ENCODE results near the genes GRM5, TAF1D, C11orf97, FUT4 and ENDOD1.

- PRO-cap, result no peak
These were observed 11.7 kb downstream of the PRSS23 start for GRCh38 chr11:86812077-86812316.

GRCh38 chr11:87302838-87303180 lies 265.1 kb downstream of the TMEM135 start:
- PRO-cap, result no peak

- PRO-cap, result no peak
These were observed at the start of gene GRM5 for GRCh38 chr11:89065564-89066296. TSS of gene GRM5 (minus strand) at chr11:89065982.

DNA sequence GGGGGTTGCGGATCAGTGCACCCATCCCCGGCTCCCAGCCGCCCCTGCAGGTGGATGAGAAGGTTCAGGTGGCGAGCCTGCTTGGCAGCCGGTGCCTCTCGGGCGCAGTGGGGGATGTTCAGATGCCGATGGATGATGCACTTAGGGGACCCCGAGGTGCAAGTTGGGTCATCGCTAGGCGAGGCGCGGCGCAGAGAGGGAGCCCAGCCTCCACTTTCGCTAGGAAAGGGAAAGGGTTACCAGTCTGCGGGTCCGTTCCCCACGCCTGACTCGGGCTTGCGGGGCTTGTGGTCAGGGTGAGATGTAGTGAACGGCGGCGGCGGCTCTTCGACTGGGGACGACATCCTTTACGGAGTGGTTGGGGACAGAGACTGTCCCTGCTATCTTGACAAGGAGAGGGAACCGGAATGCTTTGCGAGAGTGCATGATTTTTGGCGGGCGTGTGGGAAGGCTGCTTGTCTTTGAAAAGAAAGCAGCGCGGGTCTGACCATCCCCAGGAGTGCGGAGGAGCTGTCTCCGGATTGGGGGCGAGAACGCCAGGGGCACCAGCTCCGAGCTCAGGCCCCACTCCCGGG lies 950 bp downstream of the FAT3 start:
- PRO-cap, result no peak

DNA sequence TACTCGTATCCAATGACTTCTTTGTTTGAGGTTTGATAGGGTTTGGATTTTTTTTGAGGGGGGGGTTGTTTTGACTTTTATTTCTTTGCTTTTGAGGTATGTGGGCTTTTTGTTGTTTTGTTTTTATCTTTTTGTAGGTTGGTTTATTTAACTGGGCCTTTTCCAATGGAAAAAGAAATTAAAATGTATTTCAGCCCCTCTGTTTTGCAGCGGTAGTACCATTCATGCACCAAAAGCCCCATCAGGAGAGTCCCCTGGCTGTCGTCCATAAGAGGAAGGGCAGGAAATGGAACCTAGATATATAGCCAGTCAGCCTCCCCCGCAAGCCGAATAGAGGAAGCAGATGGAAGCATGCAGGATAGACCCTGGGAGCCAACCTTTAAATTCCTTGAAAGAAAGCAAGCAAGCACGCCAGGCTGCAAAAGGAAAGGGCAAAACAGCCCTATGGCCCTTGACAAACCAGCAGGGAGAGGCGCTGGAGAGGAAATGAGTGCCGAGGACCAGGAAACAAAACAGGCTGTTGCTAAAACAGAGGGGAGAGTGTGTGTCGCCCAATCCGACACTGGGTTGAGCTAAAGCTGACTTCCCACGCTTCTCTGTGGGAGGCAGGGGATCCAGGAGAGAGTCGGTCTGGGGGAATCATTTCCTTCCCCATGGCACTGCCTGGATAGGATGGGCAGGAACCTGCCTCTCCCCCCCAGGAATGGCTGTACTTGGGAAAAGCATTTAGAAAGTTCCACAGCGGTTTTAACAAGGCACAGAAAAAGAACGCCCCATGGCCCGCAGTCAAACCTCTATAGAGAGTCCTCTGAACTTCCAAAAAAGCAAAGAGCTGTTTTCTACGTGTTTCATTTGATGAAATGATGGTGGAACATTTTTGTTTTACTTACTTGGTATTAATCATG lies 203.5 kb upstream of the MTNR1B start:
- PRO-cap, result no peak

- PRO-cap, result no peak
These were observed 20.8 kb downstream of the SLC36A4 start for GRCh38 chr11:93176821-93177548.

DNA sequence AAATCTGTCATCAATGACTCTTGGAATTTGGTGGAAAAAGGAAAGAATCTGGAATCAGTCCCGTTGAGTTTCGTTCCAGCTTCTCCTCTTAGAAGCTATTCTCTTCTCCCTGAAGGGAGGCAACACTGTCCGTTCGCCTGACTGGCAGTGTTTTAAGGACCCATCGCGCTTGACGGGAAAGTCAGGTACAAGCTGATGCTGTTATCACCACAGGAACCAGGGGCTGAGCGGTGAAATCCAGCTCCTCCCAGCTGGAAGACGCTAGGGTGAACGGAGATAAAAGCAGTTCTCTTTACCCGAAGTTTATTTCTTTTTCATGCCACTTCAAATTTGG lies 667 bp upstream of the DEUP1 start:
- PRO-cap, result no peak

- PRO-cap, result no peak
These were observed 6.1 kb downstream of the SMCO4 start for GRCh38 chr11:93537032-93537466.

DNA sequence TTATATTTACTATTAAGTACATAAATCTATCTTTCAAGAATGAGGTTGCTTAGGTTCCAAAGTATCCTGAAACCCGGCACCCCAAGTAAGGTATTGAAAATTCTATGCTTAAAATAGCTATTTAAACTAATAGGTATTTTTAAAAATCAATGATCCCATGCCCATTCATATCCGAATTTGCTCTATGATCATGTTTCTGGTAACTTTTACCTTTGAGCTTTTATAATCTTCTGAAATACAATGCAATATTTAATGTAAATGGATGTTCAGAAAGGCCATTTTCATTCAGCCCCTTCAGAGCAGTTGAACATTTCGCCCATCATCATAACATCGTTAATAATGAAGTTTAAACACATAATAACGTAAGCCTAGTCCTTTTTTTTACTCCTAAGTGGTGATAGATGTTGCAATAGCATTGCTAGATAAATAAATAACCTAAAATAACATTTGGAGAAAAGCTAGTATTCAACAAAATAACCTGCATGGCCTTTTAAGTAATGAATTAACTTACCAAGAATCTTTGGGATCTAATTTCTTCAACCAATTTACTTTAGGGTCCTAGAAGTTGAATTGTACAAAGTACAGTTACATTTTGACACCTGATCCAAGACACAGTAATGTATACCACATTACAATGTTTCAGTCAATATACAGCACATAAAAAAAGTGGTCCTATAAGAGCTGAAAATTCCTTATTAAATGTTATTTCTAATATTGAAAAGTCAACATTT lies 9.9 kb downstream of the TAF1D start:
- PRO-cap, result no peak

DNA sequence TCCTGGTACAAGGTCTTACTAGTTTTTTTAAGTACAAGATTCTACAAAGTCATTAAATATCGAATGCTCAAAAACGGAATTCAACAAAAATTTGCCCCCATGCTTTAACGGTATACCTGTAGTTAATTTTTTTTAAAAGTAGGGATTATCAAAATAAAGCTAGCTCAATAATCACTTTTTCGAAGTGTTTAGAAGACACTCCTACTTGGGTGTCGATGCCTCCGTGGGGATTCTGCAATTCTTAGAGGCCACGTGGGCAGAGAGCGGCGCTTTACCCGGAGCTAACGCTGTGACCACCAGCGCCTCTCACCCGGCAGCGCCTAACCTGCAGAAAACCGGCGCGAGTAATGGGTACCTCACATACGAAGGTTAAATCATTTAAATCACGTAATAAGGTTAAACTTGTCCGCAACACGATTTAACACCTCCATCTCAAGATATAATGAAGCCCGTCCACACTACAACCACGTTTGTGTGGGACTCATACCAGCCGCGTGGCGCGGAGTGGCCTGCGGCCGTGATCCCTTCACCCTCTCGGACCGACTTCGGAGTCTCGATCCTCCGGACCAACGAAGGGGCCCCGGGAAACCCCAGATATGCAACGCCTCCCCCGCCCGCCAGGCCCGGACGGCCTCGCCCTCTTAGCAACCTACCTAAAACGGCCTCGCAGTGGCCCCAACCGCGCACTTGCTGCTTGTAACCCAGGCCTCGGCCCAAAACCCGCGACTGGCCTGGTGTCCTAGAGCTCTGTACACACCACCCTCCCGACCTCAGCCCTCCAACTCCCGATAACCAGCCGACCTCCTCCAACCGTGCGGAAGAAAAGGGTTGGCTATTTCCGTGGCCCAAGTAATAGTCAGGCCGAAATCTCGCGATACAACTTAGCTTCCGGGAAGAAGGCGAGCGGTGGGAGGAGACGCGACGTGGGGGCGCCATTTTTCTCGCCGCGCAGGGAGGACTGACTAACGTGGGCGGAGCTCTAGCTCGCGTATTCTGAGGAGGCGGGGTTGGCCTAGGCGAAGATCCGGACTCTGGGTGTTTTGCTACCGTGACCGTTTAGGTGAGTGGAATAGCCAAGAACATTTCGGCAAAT lies at the start of gene TAF1D:
TAF1D (minus strand) TSS at position 827 of the 1,093 bp plus-strand sequence.
- PRO-cap, result bidirectional peak, plus-strand start at position 994 of the sequence, minus-strand start at position 826 of the sequence

GRCh38 chr11:94129654-94129795 lies 884 bp downstream of the PANX1 start:
- PRO-cap, result no peak

DNA sequence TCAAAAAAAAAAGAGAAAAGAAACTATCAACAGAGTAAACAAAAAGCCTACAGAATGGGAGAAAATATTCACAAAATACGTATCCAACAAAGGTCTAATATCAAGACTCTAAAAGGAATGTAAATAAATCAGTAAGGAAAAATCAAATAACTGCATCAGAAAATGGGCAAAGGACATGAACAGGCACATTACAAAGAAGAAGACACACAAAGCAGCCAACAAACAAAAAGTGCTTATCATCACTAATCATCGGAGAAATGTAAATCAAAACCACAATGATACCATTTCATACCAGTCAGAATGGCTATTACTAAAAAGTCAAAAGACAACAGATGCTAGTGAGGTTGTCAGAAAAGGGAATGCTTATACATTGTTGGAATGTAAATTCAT lies 27.6 kb upstream of the GPR83 start:
- PRO-cap, result no peak

GRCh38 chr11:94512237-94512968 lies at the start of gene C11orf97:
TSS of gene C11orf97 (plus strand) at chr11:94512461.
- PRO-cap, result no peak

DNA sequence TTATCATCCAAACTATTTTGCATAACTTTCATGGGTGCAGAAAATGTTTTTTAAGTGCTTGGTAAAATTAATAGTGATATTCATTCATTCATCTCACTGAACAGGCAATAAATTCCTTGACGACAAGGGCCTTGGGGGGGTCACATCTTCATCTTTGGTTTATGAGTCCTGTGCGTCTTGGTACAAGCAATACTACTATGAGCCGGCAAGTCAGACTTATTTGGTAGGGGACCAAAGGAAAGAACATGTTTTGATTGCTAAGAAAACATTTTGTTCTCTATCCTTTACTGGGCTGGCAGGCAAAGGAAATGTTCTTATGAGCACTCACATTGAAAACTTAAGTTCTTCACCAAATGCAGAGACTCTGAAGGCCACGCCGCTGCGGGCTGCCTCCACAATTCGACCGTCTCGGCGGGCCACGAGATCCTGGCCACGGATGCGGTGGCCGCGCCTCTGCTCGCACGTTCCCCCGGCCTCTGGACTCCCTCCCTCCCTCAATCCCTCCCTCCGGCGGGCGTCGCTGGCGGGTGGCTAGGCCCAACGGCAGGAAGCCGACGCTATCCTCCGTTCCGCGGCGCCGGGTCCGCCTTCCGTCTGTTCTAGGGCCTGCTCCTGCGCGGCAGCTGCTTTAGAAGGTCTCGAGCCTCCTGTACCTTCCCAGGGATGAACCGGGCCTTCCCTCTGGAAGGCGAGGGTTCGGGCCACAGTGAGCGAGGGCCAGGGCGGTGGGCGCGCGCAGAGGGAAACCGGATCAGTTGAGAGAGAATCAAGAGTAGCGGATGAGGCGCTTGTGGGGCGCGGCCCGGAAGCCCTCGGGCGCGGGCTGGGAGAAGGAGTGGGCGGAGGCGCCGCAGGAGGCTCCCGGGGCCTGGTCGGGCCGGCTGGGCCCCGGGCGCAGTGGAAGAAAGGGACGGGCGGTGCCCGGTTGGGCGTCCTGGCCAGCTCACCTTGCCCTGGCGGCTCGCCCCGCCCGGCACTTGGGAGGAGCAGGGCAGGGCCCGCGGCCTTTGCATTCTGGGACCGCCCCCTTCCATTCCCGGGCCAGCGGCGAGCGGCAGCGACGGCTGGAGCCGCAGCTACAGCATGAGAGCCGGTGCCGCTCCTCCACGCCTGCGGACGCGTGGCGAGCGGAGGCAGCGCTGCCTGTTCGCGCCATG lies at the start of gene FUT4:
FUT4 (plus strand) TSS at position 567 of the 1,157 bp plus-strand sequence.
- PRO-cap, result bidirectional peak, plus-strand start at position 567 of the sequence, minus-strand start at position 455 of the sequence; unidirectional peak, minus-strand start at position 950 of the sequence; unidirectional peak, minus-strand start at position 979 of the sequence

GRCh38 chr11:94544512-94544730 lies 700 bp downstream of the FUT4 start:
- PRO-cap, result no peak

- PRO-cap, result no peak
These were observed 10.3 kb downstream of the AMOTL1 start for GRCh38 chr11:94778367-94778985.

DNA sequence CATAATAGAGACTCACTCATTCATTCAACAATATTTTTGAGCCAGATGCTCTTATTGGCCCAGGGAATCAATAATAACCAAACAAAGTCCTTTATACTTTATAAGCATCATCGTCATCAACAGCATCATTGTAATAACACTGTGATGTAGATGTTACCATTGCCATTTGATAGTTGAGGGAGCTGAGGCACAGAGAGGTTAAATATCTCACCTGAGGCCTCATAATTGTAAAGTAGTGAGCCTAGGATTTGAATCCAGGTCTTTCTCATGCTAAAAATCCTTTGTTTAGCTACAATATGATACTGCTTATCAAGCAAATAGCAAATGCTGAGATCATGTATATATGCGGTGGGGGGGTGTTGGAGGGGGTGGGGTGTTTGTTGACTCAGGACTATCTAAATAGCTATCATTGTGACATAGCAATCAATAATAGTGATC lies 79.3 kb downstream of the AMOTL1 start:
- PRO-cap, result no peak

- PRO-cap, result no peak
These were observed 12.2 kb downstream of the KDM4E start for GRCh38 chr11:95037300-95037712.

DNA sequence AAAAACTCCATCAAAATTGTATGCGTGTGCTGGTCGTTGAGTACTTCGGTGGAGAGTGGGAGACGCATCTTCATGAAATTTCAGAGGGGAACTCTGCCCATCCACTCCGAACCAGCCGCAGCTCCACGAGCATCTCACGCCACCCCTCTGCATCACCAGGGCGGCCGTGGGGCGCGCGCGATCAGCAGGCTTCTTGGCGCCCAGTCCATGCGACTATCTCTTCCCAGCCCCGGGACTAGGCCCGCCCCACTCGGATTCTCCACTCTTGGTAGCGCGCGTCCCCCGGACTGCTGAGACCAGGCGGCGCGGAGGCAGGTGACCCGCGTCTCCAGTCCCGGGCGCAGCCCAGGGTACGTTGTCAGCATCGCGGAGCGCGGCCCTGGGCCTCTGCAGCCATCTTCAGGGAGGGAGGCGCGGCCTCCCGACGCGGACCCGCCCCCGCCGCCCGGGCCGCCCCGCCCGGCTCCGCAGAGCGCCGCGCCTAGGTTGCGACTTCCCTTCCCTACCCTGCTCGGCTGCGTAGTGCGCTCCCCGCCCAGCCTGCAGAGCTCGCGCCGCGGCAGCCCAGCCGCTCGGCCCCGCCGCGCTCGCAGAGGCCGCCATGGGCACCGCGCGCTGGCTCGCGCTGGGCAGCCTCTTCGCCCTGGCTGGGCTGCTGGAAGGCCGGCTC lies at the start of gene ENDOD1:
ENDOD1 (plus strand) TSS at position 520 of the 670 bp plus-strand sequence.
- PRO-cap, result no peak

GRCh38 chr11:95202129-95203015 lies 28.6 kb downstream of the SESN3 start:
- PRO-cap, result no peak

All from mesothelial cell of epicardium (in vitro differentiated cells).